Skeletal muscle cell (primary cell): ENCODE data around the genes KRTAP5-3 and TRPM5.

GRCh38 chr11:1608397-1608725 lies at the start of gene KRTAP5-3:
TSS of gene KRTAP5-3 (minus strand) at chr11:1608463.
- RRBS: no CpG with 5 or more reads among the region's 4 CpGs

- RRBS: no CpG with 5 or more reads among the region's 1 CpG
Observed at GRCh38 chr11:1622154-1622457, 168 bp upstream of the KRTAP5-4 start.

DNA sequence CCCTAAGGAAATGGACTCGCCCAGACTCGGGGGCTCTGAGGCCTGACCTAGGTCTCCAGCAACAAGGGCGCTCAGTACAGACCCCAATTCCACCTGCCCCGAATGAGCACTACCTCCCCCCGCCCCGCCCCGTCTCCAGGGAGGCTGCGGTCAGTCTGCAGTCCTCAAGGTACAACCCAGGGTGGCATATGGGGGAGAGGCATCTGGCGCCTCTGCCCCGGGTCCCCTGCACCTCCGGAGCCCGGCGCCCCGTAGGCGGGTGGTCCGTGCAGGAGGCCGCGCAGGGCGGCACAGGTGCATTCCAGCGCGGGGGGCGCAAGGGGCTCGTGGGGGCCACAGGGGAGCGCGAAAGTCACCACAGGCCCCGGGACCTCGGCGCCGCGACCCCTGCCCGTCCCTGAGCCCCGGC lies 354 bp downstream of the CTSD start:
- RRBS: under 1% methylated on average over 7 of the region's 32 CpGs

GRCh38 chr11:1764290-1764851 lies 644 bp upstream of the CTSD start:
- RRBS: 3% methylated on average over 1 of the region's 22 CpGs

- RRBS: no CpG with 5 or more reads among the region's 9 CpGs
Observed at GRCh38 chr11:1772416-1772902, 8.7 kb upstream of the CTSD start.

DNA sequence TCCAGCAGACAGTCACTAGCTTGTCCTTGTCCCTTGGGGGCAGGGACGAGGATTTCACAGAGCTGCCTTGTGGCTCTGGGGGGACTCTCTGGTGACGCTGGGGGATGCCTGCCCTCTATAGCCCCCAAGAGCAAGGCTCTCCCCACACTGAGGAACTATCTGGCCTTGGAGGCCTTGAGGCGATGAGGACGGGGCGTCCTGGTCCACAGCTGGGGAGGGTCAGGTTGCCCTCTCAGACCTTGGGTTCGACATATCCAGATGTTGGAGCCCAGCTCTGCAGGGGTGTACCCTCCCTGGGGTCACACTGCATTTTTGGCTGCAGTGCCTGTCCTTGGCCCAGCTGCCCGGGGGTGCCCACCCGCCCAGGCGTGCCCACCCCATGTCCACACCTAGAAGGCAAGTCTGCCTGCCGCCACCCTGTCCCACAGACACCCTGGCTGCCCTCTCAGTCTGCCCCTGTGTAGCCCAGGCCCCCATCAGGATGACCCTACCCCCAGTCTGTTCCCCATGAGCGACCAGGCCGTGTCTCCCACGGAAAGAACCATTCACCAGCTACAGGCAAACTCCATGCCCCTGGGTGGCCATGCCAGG lies 2.9 kb downstream of the LSP1 start:
- RRBS: no CpG with 5 or more reads among the region's 13 CpGs

GRCh38 chr11:1882292-1882811 lies 9.3 kb downstream of the PRR33 start:
- RRBS: no CpG with 5 or more reads among the region's 14 CpGs

GRCh38 chr11:1912342-1912888 lies 7.1 kb upstream of the TNNT3 start:
- RRBS: no CpG with 5 or more reads among the region's 12 CpGs

DNA sequence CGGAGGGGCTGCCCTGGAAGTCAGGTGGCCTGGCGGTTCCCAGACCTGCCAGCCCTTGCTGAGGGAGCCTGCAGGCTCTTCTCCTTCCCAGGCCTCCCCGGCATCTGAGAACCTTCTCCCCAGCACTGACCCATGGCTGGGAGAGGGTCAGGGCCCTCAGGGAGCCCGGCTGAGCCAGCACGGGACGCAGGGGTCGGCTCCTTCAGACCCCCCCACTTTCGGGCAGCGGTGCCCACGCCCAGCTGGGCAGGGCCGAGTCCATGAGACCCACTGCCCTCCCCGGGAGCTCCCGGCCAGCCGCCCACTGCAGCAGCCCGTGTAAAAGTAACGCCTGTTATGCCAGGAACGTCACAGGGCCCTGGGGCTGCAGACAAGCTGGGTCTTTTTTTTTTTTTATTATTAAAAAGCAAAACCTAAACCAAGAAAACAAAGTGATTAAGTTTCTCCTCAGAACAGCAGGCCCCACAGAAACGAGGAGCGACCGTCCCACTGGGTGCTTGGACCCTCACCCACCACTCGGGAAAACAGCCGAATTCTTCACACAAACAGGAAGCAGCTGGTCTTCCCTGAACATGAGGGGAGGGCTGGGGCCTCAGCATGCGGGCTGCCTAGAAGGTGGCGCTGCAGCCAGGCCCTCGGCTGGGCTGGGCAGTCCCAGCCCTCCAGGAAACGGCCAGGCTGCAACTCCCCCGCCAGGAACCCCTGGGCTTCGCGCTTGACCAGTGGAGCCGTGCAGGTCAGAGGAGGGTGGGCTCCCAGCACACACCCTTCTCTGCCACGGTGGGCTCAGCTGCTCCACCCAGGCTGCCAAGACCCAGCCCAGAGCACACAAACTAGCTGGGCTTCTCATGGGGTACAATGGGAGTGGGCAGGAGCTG lies 29.9 kb downstream of the IGF2 start:
- RRBS: 45% methylated on average over 2 of the region's 31 CpGs

GRCh38 chr11:2204769-2205360 lies 33.2 kb upstream of the TH start:
- RRBS: 70% methylated on average over 2 of the region's 12 CpGs

- RRBS: 29% methylated on average over 4 of the region's 24 CpGs
Observed at GRCh38 chr11:2214319-2214942, 42.8 kb upstream of the TH start.

GRCh38 chr11:2305949-2307029 lies 4.5 kb downstream of the TSPAN32 start:
- RRBS: no CpG with 5 or more reads among the region's 16 CpGs

DNA sequence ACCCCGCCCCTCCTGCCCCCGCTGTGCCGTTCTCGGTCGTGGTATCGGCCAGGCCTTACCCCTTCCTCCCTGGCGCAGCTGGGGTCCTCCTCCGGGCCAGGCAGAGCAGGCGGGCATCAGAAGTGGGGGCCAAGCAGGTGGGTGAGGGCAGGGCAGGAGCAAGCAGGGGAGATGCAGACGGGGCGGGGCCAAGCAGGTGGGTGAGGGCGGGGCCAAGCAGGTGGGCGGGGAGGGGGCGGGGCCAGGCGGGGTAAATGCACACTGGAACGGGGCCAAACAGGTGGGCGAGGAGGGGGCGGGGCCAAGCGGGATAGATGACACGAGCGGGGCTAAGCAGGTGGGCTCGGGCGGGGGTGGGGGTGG lies at the start of gene TRPM5:
TRPM5 (minus strand) TSS at position 143 of the 363 bp plus-strand sequence.
- RRBS: no CpG with 5 or more reads among the region's 23 CpGs

GRCh38 chr11:2461188-2461704 lies 16.4 kb downstream of the KCNQ1 start:
- RRBS: 46% methylated on average over 6 of the region's 15 CpGs

- RRBS: no CpG with 5 or more reads among the region's 9 CpGs
Observed at GRCh38 chr11:2465223-2465614, 20.4 kb downstream of the KCNQ1 start.

DNA sequence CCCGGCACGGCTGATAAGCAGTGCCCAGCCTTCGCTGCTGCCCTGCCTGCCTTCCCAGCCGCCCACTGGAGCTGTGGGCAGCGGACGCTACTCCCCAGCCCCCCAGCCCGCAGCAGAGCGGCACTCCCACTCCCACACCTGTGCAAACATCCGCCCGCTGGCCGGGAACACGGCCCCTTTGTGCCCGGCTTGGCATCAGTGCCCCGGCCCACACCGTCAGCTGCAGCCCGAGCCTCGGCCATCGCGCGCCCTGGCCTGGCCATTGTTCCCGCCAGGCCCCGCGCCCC lies 130.2 kb downstream of the KCNQ1 start:
- RRBS: 78% methylated on average over 1 of the region's 23 CpGs

DNA sequence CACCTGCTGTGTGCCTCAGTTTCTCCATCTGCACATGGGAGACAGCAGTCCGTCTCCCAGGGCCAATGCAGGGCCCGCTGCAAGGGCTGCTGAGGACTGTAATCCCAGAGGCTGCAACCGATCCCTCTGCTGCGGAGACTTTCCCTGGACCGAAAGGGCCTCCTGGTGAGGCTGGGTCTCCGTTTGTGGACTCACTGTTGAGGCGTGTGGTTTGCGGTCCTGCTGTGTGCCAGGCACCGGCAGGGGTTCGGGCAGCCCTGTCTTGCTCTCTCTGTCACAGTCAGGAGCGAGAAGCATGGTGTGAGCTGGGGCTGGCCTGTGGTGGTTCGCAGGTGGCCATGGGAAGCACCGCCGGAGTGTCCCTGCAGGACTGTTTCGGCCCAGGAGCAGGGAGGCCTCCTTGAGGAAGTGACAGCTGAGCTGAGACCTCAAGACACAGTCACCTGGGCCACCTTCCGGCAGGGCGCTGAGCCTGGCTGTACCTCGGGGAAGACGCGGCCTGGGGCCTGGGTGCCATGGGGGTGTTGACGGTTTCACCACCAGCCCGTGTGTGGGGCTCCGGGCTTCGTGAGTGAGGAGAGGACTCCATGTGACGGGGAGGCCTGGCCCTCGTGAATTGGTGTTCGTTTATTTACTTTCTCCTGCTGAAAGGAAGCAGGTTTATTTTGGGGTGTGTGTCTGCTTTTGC lies 132.3 kb downstream of the KCNQ1 start:
- RRBS: no CpG with 5 or more reads among the region's 27 CpGs

- RRBS: no CpG with 5 or more reads among the region's 12 CpGs
Observed at GRCh38 chr11:2652338-2653370, 207.8 kb downstream of the KCNQ1 start.

DNA sequence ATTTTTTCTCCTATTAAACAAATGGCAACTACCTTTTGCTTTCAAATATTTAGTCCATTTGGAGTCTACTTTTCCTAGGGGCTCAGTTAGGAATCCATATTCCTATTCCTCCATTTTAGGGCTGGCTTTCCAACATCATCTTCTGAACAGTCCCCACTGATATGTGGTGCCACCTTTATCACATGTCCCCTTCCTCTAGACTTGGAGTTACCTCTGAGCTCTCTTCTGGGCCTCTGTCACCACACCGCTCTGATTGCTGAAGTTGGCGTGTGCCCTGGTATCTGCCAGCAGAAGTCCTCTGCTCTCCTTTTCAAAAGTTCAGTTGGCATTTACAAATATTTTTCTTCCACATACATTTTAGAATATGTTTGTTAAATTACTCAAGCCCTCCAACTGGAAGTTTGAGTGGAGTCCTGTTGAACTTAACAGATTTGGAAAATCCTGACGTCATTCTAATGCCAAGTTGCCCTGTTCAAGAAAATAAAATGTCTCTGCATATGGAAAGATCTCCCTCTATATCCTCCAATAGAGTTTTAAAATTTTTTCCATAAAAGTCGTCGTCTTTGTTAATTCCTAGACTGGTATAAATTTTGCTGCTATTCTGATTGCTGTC lies 189.3 kb downstream of the CDKN1C start:
- RRBS: no CpG with 5 or more reads among the region's 5 CpGs

DNA sequence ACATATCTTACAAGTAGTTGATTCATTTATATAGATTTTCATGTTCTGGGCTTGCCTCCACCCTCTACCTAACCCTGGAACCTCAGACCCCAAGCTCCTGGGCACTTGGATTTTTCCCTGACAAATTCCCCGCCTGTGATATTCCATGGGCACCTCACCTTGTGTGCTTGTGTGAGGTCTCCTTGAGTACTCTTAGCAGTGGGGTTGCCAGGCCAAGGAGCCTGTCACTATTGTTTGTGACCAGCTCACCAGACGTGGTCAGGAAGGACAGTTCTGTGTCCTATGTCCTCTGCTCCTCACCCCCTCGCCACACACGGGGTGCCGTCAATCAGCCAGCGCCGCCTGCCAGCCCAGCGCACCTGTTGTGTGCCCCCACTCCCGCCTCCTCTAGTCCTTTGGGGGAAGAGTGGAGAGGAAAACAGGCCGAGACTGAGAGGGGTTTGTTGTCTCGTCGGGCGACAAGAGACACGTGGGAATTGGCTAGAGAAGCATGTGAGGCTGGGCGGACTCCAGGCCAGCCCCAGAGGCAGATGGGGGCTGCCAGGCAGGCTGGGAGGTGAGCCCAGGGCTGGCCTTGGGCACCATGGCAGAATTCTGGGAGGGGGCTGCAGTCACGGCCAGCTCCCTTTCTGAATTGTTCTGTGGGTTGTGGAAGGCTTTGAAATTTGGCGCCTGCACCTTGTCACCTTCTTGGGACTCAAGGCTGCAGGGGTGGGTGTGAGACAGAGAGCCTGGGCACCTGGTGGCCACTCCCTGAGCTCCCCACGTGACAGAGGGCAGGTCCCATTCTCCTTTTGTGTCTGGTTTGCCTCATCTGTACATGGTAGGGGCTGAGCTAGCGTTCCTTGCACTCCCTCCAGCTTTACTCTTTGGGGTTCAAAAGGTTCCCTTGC lies 182.8 kb downstream of the CDKN1C start:
- RRBS: no CpG with 5 or more reads among the region's 19 CpGs